Airway epithelial cell (primary cell): ENCODE data around the genes AIRE and KRTAP10-5.

- RAMPAGE, long total RNA: no peak
Observed at GRCh38 chr21:43916185-43917058, 51.4 kb downstream of the AGPAT3 start.

- RAMPAGE, long total RNA: no peak
Observed at GRCh38 chr21:43962887-43963349, 49.2 kb upstream of the TRAPPC10 start.

DNA sequence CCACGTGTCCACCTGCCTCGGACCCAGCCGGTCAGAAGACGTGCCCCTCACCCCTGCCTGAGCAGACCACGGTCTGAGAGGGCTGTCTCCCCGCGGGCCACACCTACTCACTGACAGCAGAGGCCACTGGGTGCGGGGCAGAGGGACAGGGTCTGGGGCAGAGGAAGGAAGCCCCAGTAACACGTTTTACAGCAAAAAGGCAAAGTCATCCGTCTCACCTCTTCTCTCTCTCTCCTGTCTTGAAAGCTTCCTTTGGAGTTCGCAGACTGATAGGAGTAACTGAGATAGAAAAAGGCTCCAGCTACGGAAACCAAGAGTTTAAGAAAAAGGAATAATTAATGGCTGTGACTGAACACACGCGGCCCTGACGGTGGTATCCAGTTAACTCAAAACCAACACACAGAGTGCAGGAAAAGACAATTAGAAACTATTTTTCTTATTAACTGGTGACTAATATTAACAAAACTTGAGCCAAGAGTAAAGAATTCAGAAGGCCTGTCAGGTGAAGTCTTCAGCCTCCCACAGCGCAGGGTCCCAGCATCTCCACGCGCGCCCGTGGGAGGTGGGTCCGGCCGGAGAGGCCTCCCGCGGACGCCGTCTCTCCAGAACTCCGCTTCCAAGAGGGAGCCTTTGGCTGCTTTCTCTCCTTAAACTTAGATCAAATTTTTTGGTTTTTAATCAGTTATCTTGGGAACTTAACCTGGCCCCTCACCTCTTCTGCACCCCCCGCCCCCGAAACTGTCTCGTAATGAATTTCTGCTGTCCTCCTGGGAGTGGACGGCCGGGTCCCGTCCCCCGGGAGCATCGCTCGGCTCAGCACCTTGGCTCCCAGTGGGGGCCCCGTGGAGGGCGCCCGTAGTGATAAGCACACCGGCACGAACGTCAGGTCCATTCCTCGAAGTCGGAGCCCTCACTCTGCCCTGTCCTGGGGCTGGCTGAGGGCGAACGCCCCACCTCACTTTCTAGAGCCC lies 29.8 kb upstream of the TRAPPC10 start:
- RAMPAGE, long total RNA: no peak

GRCh38 chr21:44086504-44087122 lies 20.6 kb upstream of the PWP2 start:
- RAMPAGE, long total RNA: no peak

DNA sequence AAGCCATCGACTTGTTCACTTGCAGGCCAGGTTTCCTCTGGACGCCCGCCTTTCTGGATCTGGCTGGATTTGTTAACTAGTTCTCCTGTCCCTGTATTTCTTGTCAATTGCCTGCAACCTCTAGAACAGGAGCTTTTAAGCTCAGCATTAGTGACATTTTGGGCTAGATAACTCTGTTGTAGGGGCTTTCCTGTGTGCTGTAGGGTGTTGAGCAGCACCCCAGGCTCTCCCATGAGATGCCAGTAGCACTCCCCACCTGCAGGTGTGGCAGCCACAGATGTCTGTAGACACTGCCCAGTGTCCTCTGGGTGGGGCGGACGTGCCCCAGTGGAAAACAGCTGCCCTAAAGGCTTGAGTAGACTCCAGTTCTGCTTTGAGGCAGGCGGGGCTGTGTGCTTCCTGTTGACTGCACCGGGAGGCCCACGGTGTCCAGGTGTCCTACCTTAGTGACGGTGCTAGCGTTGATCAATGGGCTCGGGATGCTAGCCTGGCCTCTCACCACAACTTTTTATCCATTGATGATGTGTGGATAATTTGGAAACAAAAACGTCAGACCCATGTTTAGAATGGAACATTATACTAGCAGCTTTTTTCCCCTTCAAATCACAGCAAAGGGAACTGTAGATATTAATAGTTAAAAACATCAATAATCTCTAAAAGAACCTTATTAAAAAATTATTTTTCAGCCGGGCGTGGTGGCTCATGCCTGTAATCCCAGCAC lies 16.8 kb upstream of the PWP2 start:
- RAMPAGE, long total RNA: no peak

- RAMPAGE, long total RNA: no peak
Observed at GRCh38 chr21:44285640-44286348, at the start of gene AIRE. Gene AIRE (plus strand): TSS chr21:44285876.

DNA sequence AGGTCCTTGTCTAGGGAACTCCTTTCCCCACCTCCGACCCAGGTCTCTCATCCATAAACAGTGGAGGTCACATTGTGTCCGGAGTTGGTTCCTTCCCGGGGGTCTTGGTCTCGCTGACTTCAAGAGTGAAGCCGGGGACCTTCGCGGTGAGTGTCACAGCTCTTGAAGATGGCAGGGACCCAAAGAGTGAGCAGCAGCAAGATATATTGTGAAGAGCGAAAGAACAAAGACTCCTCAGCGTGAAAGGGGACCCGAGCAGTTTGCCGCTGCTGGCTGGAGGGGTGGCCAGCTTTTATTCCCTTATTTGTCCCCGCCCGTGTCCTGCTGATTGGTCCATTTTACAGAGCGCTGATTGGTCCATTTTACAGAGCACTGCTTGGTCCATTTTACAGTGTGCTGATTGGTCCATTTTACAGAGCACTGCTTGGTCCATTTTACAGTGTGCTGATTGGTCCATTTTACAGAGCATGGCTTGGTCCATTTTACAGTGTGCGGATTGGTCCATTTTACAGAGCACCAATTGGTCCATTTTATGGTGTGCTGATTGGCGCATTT lies 5.4 kb downstream of the TRPM2 start:
- RAMPAGE, long total RNA: no peak

GRCh38 chr21:44428221-44428530 lies 27.1 kb upstream of the LRRC3 start:
- RAMPAGE, long total RNA: no peak

- RAMPAGE, long total RNA: no peak
Observed at GRCh38 chr21:44477795-44478160, 22.5 kb downstream of the LRRC3 start.

- RAMPAGE, long total RNA: no peak
Observed at GRCh38 chr21:44483274-44483770, 28.0 kb downstream of the LRRC3 start.

GRCh38 chr21:44580249-44580926 lies at the start of gene KRTAP10-5:
Gene KRTAP10-5 (minus strand): TSS chr21:44580604.
- RAMPAGE, long total RNA: no peak

GRCh38 chr21:44817242-44817789 lies 546 bp downstream of the SUMO3 start:
- RAMPAGE, long total RNA: no peak

DNA sequence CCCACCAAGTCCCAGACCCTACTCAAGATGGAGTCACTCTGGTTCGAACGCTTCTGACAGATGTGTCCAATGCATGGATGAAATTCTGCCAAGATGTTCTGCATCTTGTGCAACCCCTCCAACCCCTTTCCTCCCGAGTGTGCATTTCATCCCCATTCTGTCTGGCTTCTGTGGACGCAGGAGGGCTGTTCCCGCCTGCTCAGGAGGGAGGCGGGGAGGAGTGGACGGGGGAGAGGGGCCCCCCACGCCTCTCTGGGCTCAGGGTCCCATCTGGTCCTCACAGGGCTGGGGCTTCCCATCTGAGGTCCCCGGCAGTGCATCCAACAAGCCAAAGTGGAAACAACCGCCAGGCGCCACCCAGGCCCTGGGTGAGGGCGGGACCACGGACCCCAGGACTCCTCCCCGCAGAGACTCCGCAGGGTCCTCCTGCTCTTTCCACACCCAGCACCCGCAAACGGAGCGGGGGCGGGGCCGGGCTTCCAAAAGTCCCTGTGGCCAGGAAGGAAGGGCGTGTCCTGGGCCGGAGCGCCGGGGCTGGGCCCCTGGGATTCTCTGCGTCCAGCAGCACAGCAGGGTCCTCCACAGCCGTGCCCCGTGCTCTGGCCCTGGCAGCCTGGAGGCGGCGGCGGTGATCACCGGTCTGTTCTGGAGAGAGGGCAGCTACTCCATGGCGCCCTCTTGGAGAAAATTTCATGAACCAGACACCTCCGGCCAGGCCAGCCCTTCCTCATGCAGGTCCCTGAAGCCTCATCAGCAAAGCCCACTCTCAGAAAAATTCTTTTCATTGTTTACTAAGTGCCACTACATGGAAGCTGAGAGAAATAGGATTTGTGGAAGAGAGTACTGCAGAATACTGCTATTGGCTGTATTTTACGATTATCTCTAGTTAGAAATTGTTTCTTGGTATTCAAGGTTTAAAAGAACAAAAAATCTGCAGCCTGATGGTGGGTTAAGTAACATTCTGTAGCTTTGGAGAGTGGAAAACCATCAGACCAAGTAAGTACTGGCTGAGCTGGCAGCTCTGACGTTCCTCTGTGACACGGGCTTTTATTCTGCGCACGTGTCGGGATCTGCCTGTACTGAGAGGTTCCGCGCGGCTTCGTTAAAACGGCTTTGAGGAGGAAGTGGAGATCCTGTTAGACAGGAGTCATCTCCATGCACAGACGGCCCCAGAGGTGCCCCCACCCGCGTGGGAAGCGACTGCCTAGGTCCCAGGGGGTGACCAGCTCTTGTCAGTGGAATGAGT lies 27.6 kb downstream of the PTTG1IP start:
- RAMPAGE, long total RNA: no peak

GRCh38 chr21:44851138-44851866 lies 22.2 kb downstream of the PTTG1IP start:
- RAMPAGE, long total RNA: no peak

GRCh38 chr21:44853513-44854145 lies 19.9 kb downstream of the PTTG1IP start:
- RAMPAGE, long total RNA: no peak

DNA sequence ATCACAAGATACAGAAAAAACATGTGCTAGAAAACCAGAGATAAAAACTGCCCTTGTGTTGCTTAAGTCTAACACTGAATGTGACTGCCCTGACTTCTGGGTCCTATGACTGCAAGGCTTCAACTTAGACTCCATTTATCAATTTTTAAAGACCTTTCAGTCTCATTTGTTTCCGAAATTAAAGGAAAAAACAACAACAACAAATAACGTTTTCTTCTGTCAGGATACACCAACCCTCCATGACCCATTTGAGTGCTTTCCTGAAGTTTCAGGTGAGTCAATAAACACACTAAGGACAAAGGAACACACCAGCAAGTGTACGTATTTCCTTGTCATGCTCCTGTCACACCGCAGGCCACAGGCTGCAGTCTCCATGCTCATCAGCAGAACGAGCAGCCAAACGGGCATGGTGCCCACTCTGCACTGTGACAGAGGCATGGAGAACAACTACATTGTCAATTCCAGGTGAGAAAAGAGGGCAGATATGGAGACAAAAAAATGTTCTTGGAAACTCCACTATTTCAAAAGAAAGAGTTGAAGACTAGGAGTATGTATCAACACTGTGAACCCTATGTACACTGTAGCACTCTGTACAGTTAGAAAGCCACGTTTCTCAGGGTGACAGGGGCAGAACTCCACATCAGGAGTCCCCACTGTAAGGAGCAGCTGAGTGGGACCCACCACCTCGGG lies 2.7 kb downstream of the PTTG1IP start:
- RAMPAGE, long total RNA: no peak

GRCh38 chr21:44873955-44874267 lies 421 bp upstream of the PTTG1IP start:
- RAMPAGE, long total RNA: no peak

- RAMPAGE, long total RNA: no peak
Observed at GRCh38 chr21:45003381-45003920, 63.6 kb downstream of the SLX9 start.

- RAMPAGE, long total RNA: no peak
Observed at GRCh38 chr21:45050023-45051023, 24.1 kb upstream of the ADARB1 start.

DNA sequence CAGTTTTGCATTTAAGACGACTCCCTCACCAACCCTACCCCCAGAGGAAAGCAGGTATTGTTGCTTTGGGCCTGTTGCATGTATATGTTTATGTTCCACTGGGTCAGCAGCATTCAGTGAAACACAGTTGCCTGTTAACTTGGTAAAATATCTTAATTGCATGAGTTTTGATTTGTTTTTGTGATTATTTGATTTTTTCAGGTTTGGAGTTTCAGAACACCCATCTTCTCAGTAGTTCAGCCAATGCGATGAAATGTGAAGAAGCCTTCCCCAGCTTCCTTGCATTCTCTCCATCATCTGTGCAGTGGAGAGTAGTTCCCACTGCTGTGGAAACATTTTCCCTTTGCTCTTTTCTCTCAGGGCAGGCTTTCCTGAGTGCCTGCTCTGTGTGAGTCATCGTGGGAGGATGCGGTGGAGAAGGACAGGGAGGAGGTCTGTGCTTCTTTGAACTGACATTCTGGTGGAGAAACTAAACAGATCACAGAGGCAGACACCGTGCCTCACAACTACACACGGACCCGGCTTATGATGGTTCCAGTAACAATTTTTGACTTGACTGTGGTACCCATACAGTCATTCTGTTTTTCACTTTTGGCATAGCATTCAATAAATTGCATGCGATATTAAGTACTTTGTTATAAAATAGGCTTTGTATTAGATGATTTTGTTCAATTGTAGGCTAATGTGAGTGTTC lies 6.6 kb downstream of the ADARB1 start:
- RAMPAGE, long total RNA: no peak